Hair follicular keratinocyte (primary cell): Measurements from ENCODE around the genes ZFAND2A and MICALL2.

DNA sequence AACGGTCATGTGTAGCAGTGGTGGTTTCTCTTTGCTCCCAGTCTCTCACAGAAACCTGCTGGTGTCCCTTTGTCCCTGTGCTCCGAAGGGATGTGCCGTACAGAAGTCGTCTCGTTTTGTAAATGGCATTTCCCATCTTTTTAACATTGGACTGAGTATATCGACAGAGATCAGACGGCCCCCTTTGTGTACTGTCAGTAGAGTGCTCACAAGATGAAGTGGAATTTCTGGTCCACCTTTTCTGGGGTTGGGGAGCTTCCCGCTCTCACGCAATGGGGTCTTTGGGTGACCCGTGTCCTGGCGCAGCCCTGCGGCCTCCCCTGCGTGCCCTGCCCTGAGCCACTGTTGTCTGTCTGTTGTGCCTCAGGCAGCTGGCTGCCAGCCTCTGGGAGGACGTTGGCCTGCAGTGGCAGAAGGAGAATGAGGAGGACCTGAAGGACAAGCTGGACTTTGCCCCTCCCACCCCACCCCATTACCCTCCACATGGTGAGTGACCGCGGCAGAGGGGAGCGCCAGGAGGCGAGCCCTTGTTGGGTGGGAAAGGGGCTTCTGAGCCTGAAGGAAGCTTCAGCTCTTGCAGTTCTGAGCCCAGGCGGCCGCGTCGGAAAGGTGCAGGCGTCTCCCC lies 14.0 kb upstream of the PRKAR1B start:
- RAMPAGE, long total RNA = no peak

DNA sequence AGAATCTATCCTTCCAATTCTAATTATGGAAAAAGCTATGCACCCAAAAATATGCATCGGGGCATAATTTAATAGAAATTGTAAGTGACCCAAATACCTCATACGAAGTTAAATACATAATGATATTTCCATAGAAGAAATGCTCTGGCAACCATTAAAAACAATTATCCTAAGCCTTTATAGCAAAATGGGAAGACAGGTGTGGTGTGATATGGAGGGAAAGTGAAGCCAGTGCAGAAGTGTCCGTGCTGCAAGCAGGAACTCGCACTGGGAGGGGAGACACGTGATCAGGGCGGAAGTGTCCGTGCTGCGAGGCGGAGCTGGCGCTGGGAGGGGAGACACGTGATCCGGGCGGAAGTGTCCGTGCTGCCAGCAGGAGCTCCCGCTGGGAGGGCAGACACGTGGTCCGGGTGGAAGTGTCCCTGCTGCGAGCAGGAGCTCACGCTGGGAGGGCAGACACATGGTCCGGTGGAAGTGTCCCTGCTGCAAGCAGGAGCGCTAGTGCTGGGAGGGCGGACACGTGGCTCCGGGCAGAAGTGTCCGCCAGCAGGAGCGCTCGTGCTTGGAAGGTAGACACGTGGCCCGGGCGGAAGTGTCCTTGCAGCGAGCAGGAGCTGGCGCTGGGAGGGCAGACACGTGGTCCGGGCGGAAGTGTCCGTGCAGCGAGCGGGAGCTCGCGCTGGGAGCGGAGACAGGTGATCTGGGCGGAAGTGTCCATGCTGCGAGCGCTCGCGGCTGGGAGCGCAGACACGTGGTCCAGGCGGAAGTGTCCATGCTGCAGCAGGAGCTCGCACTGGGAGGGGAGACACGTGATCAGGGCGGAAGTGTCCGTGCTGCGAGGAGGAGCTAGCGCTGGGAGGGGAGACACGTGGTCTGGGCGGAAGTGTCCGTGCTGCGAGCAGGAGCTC lies 40.6 kb upstream of the PRKAR1B start:
- RAMPAGE, long total RNA = no peak

DNA sequence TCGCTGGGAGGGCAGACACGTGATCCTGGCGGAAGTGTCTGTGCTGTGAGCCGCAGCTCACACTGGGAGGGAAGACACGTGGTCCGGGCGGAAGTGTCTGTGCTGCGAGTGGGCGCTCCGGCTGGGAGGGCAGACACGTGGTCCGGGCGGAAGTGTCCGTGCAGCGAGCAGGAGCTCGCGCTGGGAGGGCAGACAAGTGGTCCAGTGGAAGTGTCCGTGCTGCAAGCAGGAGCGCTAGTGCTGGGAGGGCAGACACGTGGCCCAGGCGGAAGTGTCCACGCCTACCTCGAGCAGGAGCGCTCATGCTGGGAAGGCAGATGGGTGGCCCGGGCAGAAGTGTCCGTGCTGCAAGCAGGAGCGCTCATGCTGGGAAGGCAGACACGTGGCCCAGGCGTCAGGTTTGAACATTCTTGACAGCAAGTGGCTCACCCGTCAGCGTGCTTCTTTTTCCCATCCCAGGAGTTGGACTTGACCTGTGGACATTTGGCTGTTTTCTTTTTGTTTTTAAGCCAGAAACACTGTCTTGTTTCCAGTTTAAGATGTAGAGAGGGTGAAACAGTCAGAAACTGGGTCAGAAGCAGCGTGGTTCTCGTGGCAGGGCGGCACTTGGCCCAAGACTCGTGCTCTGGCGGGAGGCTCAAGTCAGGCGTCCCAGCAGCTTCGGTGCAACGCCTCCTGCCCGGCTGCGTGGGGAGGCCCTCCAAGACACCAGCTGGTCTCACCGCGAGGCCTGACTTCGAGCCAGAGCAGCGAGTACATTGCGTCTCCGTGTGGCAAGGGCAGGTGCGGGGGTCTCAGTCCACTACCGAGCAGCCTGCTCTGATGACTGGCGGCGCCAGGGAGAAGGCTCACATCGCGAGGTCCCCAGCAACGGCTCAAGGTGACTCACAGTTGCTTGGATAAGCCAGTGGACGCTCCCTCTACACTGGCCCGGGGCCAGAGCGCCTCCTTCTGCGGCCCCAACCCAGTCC lies 41.5 kb upstream of the PRKAR1B start:
- RAMPAGE, long total RNA = no peak

DNA sequence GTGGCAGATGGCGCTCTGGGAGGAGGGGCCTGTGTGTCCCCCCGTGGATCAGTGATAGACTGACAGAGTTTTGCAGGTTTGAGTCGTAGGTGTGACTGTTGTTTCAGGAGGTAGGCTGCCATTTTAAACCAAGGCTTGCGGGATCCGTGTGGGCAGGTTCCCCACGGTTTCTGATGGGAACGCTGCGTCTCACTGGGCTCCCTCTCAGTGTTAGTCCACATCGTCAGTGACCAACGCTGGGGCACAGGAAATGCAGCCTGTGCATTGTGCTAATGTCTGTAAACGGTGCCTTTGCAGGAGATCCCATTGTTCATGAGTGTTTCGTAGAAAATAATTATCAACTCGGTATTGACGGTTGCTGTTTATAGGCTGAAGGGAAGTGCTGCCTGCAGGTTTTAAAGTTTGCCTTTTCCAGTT lies 5.7 kb upstream of the SUN1 start:
- RAMPAGE, long total RNA = no peak

GRCh38 chr7:871904-872531 lies 4.3 kb upstream of the GET4 start:
- RAMPAGE, long total RNA = no peak

- RAMPAGE, long total RNA = no peak
Observed at GRCh38 chr7:873707-874540, 2.4 kb upstream of the GET4 start.

DNA sequence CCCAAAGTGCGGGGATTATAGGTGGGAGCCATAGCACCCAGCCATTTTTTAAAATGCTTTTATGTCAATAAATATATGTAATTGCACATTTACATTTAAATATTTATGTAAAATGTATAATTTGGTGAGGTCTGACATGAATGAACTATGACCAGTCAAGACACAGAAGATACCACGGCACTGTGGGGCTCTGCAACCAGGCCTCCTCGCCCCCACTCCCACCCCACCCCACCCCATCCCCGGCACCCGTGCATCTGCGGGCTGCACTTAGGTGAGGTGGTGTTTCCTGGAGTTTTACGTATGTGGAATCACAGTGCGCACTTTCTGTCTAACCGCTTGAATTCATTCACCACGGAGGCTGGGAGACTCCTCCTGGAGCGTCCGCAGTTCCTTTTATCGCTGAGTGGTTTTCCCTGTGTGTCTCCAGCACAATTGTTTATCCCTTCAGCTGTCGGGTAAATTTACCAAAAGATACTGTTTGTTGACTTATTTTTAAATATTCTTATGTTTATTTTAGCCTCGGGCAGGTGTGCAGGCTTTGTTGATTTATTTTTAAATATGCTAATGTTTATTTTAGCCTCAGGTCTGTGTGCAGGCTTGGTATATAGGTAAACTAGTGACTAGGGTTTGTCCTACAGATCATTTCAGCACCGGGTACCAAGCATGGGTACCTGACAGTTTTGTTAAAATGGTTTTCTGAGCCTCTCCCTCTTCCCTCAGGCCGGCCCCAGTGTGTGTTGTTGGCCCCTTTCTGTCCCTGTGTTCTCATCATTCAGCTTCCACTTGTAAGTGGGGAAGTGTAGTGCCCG lies 5.0 kb downstream of the GET4 start:
- RAMPAGE, long total RNA = no peak

GRCh38 chr7:887851-888699 lies 11.7 kb downstream of the GET4 start:
- RAMPAGE, long total RNA = no peak

GRCh38 chr7:892520-893613 lies 16.5 kb downstream of the GET4 start:
- RAMPAGE, long total RNA = no peak

- RAMPAGE, long total RNA = no peak
Observed at GRCh38 chr7:897470-898335, 21.3 kb downstream of the GET4 start.

DNA sequence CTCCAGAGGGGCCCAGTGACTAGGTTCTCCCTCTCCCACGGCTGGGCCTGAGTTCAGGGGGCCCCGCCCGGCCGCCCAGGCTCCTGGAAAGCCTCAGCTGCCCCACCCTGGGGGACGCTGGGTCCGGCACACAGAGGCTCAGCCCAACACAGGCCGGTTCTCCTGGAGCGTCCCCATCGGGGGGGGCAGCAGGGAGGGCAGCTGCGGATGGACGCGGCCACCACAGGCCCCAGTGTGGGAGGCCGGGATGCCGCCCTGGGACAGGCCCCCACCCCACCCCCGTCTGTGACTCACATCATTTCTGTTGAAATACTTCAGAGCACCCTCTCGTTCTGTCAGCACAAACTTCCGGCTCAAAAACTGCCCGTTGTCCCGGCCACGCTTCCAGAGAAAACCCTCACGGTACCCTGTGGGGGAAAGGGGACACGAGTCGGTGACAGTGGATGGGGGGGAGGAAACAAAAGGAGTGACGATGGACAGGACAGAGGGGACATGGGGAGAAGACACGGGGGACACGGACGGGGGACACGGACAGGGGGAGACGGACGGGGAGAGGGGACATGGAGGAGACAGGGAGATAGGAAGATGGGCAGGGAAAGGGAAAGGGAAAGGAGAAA lies 28.5 kb downstream of the GET4 start:
- RAMPAGE, long total RNA = no peak

DNA sequence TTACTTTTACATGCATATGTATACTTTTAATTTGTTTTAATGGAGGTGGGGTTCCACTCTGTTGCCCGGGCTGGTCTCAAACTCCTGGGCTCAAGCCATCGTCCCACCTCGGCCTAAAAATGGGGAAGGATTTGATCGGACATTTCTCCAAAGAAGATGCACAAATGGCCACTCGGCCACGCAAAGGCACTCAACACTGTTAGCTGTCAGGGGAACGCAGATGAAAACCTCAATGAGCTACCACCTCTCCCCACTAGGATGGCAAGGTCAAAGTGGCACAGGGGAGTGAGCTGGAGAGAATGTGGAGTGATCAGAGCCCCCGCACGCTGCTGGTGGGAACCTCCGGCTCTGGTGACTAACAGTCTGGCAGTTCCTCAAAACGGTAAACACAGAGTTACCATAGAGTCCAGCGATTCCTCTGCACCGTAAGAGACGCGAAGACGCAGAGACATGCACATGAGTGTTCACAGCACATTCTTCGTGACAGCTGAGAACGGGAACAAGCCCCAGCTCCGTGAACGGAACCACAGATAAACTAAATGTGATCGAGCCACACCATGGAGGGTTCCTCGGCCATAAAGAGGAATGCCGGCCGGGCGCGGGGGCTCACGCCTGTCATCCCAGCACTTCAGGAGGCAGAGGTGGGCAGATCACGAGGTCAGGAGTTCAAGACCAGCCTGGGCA lies 25.9 kb downstream of the ADAP1 start:
- RAMPAGE, long total RNA = no peak

DNA sequence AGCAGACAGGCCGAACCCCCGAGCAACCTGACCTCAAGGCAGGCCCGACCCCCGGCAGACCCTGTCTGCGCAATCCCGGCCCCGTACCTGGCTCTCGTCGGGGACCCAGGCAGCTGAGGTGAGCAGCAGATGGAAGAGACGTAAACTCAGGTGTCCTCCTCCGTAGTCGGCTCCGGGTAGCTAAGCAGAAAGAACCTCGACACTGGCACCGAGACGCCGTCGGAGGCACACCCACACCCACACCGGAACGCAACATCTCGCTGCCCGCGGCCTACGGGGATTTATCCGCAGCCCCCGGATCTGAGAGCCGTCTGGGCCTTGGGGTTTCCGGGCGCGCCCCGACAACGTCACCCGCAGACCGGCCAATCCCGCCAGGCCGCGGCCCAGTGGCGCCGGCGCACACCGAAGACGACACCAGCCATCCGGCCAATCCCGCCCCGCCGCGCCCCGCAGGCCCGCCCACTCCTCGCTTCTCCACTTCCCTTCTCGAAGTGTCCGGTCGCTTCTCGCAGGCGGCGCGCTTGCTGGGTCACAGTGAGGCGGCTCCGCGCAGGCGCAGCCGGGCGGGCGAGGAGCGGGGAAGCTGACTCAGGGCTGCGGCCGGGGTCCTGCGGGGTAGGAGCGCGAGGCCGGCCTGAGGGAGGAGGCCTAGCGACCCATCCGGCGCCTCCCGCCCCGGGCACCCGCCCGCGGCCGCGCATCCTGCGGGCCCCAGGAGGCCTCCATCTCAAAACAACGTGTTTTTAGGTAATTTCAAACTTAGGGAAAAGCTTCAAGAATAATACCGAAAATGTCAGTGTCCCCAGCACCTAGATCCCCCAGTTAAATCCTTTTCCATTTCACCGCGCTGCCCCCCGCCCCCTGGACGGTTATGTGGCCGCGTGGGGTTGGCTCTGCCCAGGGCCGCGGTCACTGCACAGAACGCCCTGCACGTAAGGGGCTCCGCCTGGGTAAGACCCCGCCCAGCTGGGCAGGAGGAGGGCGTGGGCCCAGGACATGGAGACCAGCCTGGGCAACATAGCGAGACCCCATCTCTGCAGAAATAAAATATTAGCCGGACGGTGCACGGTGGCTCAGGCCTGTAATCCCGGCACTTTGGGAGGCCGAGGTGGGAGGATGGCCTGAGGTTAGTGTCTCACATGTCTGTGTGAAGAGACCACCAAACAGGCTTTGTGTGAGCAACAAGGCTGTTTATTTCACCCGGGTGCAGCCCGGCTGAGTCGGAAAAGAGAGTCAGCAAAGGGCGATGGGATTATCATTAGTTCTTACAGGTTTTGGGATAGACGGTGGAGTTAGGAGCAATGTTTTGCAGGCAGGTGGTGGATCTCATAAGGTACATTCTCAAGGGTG lies at the start of gene ZFAND2A:
TSS of gene ZFAND2A (minus strand) at position 320 of the 1,350 bp plus-strand sequence.
- RAMPAGE, long total RNA = start-site peak on the minus strand centred at position 307 of the sequence, 68 bp wide, 25 and 15 reads in 2 replicates

- RAMPAGE, long total RNA = no peak
Observed at GRCh38 chr7:1171746-1171945, 11.7 kb upstream of the ZFAND2A start.

GRCh38 chr7:1233007-1233892 lies 578 bp downstream of the UNCX start:
- RAMPAGE, long total RNA = no peak

GRCh38 chr7:1321179-1321821 lies 88.6 kb downstream of the UNCX start:
- RAMPAGE, long total RNA = no peak

- RAMPAGE, long total RNA = no peak
Observed at GRCh38 chr7:1434492-1435386, 24.5 kb downstream of the MICALL2 start.

GRCh38 chr7:1444517-1445724 lies 14.3 kb downstream of the MICALL2 start:
- RAMPAGE, long total RNA = no peak

- RAMPAGE, long total RNA = no peak
Observed at GRCh38 chr7:1456191-1456474, 3.1 kb downstream of the MICALL2 start.

DNA sequence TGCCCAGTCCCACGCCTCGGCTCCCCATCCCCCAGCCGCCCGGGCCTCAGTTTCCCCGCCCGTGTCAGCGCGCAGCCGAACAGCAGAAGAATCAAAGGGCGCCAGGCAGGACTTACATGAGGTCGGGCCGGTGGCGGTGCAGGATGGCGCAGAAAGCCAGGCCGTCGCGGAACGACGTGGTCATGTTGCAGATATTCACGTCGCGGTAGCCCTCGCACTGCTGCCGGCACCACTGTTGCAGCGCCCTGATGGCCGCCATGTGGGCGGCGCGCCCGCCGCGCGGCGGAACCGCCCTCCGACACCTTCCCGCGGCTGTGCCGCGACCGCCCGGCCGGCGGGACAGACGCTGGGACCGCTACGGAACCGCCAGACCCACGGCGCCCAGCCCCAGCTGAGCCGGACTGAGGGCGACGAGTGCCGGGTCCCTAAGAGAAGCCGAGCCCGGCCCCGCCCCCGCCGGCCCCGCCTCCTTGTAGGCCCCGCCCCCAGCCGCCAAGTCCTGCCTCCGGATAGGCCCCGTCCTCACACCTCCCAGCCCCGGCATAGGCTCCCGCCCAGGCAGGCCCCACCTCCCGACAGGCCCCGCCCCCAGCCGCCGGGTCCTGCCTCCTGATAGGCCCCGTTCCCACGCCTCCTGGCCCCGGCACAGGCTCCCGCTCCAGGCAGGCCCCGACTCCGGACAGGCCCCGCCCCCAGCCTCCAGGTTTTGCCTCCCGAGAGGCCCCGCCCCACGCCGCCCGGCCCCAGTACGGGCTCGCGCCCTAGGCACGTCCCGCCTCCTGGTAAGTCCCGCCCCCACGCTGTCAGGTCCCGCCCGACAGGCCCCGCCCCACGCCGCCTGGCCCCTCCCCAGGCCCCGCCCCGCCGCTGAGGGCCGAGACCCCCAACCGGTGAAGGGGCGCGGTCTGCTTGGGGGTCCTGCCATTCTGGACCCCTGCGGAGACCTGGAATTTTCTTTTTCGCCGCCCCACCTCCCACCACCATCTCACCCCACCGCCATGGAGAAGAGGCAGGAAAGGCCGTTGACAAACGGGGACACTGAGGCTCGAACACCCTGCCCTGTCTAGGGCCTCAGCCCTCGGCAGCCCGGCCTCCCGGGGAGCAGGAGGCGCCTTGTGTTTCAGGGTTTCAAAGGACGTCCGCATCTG lies at the start of gene MICALL2:
TSS of gene MICALL2 (minus strand) at position 403 of the 1,148 bp plus-strand sequence.
- RAMPAGE, long total RNA = no peak